ENCODE results near the gene MED10.

- RRBS, result 0% methylated on average over 4 of the region's 33 CpGs
These were observed 742 bp downstream of the CLPTM1L start for GRCh38 chr5:1344021-1344692.

DNA sequence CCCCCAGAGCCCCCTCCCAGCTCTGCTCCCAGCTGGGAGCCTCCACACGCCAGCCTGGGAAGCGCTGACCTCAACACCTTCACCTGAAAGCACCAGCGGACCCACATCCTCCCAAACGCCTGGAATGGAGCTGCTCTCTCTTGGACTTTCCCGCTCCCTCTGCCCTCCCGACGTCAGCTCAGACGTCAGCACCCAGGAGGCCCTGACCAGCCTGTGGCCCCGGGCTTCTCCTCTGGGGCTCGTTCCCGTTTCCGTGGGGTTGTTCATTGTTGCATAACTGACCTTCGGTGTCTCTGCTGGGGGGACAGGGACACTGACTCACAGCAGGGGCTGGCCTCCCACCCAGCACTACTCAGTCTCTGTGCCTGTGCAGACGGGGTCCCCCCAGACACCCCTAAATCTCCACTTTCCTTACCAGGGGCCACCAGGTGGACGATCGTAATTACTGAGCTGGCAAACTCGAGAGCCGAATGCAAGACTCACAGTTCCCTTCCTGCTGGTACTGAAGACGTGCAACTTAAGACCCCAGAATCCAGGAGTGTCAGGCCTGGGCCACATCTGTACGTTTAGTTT lies 35.1 kb upstream of the SLC6A3 start:
- RRBS, result no CpG with 5 or more reads among the region's 20 CpGs

DNA sequence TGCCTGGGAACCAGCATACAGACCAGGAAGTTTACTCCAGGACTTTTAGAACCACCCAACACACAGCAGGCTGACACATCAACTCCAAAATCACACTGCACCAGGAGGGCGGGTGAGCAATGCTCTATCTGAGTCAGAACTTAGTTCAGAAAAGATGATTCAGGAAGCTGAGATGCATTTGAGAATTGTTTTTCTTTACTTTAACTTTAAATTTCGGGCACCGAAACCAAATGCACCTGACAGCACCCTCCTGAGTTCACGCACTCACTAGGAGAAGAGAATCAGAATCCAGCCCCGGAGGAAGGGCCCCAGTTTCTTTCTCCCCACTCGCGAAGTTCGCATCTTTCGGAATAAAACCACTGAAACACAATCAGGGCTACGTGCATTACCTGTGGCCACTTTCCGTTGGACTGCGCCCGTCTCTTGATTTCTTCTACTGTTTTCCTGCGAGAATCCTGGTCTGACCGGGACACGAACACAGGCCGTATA lies 34.4 kb downstream of the LPCAT1 start:
- RRBS, result 82% methylated on average over 3 of the region's 17 CpGs

- RRBS, result no CpG with 5 or more reads among the region's 20 CpGs
These were observed 13.6 kb downstream of the LPCAT1 start for GRCh38 chr5:1510126-1510642.

GRCh38 chr5:1513848-1514431 lies 9.8 kb downstream of the LPCAT1 start:
- RRBS, result no CpG with 5 or more reads among the region's 22 CpGs

- RRBS, result no CpG with 5 or more reads among the region's 15 CpGs
These were observed 44.4 kb upstream of the LPCAT1 start for GRCh38 chr5:1567989-1568699.

DNA sequence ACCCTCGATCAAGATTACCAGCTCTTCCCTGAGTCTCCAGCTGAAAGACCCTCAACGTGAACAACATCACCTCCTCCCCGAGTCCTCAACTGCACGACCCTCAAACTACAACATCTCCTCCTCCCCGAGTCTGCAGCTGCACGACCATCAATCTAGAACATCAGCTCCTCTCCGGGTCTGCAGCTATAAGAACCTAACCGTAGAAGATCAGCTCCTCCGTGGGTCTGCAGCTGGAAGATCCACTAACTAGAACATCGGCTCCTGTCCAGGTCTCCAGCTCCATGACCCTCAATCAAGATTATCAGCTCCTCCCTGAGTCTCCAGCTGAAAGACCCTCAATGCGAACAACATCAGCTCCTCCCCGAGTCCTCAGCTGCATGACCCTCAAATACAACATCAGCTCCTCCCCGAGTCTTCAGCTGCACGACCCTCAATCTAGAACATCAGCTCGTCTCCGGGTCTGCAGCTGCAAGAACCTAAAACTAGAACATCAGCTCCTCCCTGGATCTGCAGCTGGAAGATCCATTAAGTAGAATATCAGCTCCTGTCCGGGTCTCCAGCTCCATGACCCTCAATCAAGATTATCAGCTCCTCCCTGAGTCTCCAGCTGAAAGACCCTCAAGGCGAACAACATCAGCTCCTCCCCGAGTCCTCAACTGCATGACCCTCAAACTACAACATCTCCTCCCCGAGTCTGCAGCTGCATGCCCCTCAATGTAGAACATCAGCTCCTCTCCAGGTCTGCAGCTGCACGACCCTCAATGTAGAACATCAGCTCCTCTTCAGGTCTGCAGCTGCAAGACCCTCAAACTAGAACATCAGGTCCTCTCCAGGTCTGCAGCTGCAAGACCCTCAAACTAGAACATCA lies 100.5 kb upstream of the LPCAT1 start:
- RRBS, result no CpG with 5 or more reads among the region's 21 CpGs

DNA sequence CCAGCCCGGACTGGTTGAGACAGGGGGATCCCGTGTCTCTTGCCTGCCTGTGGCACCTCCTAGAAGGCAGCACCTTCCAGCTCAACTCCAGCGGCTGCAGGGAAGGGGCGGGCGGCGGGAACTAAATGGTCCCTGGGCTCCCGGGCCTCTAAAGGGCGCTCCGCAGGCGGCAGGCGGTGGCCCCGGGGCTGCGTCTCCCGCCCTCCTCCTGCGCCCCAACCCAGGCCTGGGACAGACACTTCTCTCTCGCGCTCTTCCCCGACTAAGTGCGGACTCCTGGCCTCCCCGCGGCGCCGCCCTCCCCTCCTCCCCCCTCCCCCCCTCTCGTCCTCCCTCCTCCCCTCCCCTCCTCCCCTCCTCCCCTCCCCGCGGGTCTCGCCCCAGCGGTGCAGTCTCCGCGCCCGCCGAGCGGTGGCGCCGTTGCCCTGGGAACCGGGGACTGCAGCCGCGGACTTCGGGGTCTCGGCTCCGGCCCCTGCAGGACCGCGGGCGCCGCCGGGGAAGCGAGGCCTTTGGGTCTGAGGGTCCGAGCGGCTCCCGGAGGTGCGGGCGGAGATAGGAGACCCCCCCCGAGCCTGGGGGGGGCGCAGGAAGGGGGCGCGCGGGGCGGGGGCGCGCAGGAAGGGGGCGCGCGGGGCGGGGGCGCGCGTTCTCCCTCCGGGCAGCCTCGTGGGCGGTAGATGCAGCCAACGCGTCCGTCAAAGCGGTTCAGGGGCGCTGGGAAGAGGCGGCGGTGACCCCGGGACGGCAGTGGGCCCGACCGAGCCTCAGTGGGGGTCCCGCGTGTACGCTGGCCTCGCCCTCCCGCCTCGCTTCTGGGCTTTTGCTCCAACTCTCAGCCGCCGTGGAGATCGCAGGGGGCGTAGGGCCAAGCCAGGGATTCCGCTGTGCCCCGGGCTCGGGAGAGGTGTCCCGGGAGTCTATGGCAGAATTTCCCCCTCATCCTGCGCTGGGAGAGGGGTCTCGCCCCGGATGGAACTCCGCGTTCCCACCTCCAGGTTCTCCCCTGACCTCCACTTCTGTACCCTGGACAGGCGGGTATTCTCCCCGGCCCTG lies 132.3 kb downstream of the MRPL36 start:
- RRBS, result 4% methylated on average over 25 of the region's 102 CpGs

GRCh38 chr5:1798647-1799724 lies 651 bp downstream of the MRPL36 start:
- RRBS, result 1% methylated on average over 17 of the region's 63 CpGs

DNA sequence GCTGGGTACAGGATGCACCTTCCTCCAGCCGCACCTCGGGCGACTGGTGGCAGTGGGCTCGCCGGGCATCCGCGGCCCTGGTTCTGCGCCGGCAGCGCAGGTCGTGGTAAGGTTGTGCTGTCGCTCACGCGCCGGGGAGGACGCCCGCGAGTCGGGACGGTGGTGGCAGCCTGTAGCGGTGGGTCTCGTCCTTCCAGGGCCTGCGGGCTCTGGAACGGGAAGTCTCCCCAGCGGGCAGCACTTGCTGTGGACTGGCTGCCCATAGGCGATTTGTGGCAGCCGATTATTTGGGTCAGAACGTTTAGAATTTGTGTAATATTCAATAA lies 315 bp downstream of the NDUFS6 start:
- RRBS, result 0% methylated on average over 5 of the region's 28 CpGs

GRCh38 chr5:1882202-1882821 lies 413 bp downstream of the IRX4 start:
- RRBS, result 12% methylated on average over 14 of the region's 55 CpGs

DNA sequence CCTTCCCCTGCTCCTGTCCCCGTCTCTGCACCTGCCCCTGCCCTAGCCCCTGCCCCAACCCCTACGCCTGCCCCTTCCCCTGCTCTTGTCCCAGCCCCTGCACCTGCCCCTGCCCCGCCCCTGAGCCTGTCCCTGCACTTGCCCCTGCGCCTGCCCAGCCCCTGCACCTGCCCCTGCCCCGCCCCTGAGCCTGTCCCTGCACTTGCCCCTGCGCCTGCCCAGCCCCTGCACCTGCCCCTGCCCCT lies 43.6 kb upstream of the IRX4 start:
- RRBS, result no CpG with 5 or more reads among the region's 6 CpGs

DNA sequence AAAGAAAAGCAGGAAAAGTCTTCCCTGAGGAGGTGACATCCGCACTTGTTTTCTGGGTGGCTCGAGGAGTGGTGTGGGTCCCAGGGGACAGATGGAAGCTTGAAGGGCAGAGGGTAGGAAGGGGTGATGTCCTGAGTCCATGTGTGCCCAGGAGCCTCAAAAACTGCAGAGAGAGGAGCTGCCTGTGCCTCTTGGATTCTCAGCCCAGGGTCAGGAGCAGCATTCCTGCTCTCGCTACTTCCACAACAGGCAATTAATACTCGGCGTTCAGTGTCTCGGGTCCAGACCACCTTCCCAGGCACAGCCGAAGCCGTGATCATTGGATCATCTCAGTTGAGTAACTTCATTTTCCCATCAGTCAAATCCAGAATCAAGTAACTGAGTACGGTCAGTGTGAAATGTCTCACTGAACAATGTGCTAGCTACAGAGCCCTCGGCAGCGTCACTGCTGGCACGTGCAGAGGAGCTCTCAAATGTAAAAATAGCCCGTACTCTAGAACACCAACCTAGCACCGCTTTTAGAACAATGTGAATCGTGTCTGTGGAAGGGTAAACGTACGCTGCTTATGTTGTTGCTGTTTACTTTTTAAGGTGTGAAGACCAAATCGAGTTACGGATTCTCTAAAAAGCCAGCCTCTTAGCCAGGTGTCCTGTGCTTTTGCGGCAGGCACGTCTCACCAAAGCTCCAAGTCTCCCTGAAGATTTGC lies 63.5 kb upstream of the IRX4 start:
- RRBS, result no CpG with 5 or more reads among the region's 21 CpGs

GRCh38 chr5:2266937-2267272 lies 384.2 kb upstream of the IRX4 start:
- RRBS, result no CpG with 5 or more reads among the region's 6 CpGs

DNA sequence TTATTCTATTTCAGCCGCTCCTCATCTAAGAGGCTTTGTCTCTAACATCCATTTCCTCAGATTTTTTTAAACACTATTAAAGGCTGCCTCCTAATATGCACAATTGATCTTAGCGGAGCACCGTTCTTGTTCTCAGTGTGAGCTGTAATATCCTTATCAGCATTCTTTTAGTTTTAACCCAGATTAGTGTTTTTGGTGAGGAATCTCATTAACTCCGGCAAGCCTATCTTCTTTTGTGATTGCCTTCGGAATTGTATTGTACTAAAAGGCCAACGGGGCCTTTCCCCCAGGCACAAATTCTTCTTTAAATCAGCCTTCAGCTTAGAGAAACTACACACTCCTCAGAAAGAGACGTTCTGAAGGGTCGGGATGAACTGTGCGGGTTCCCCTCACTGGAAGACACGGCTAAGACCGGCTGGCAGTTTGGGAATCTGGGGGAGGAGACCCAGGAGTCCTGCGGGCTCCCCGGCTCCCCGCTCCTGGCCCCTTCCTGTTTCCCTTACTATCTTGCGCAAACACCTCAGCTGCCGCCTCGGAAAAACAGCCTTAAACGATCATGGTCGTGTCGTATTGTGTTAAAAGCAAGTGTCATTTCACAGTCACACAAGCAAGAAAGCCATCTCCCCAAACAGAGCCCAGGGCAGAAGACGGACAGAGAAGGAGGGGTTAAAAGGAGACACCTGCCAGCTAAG lies 353.0 kb upstream of the IRX2 start:
- RRBS, result 5% methylated on average over 3 of the region's 21 CpGs

- RRBS, result no CpG with 5 or more reads among the region's 10 CpGs
These were observed 292.0 kb upstream of the IRX1 start for GRCh38 chr5:3303614-3304056.

- RRBS, result no CpG with 5 or more reads among the region's 30 CpGs
These were observed 258.6 kb downstream of the IRX1 start for GRCh38 chr5:3854129-3854754.

DNA sequence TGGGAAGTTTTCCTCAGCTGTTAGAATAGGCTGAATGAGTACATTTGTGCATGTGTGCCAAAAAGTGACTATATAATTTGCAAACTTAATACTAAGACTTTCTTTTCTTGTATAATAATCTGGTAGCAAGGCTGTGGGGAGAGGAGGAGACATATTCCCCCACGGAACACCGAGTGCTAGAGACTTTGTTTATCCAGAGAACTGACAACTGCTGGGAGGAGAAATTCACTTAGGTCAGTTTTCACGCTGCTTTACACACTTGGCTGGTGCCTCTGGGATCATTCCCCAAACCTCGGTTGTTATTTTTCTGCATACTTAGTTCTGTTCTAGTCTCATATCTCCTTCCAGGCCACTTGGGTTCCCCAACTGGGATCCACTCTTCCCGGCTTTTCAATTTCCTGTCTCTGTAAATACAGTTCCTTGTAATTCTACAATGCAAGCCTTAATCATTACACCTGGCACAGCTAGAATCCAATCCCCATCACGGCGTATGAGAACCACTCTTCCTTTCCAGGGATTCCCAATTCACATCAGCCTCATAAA lies 238.2 kb upstream of the ADAMTS16 start:
- RRBS, result no CpG with 5 or more reads among the region's 7 CpGs

DNA sequence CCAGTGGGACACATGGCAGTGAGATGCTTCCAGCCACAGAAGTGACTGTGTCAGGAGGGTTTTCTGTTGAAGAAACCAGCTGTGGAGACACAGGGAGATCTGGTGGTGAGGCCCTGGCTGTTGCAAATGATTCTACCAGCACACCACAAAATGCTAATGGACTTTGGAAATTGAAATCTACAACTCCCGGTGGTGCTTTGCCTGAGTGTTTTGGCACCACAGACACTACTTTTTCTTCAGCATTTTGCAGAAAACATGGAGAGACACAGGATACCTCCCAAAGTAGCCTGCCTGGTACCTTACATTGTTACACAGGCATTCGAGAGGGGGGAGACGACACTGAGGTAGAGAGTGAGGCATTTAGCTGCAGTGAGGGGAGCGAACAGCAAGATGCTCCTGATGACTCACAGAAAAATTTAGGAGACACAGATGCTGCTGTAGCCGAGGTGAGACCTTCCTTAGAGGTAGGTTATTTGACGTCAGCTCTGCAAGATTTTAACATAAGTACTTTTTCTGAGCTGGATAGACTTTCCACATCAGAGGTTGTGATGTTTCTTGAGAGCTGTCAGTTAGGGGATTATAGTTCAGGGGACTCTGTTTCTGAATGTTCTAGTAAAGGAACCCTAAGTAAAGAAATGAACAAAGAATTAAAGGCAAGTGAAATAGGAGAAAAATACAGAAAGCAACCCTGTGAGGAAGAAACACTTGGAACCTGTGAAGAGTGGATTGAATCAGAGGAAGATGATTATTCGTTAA lies 40.0 kb downstream of the ICE1 start:
- RRBS, result no CpG with 5 or more reads among the region's 7 CpGs

- RRBS, result under 1% methylated on average over 6 of the region's 64 CpGs
These were observed at the start of gene MED10 for GRCh38 chr5:6377848-6378878. TSS of gene MED10 (minus strand) at chr5:6378547.